ENCODE measurements around the genes SH3YL1 and PXDN.

DNA sequence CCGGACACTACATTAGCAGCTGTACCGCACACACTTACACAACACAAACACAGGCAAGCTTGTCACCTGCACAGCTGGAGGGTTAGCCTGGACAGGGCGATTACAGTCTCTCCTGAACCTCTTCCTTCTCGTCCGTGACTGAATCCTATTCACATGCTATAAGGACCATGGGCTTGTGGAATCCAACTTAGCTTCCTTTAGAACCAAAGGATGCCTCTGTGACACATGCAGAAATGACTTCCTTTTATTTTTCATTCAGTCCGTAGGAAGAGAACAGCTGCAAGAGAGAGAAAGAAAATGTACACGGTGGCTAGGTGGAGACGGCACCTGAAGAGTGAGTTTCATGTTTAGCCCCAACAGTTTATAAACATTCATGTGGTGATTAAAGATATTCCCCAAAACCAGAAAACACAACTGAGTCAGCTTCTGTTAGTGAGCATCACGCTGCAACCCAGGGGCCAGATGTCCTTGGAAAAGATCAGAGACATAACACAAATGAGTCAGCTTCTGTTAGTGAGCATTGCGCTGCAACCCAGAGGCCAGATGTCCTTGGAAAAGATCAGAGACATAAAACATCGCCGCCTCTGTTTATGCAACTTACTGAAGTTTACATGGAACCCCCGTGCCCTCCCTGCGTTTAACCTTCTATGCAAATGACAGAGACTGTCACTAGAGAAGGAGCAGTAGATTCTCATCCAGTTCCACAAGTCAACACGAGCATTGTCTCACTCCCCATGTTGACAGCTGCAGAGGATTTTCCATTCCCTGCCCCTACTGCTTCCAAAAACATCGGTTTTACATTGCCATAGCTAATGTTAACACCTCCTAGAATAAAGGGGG lies 88.1 kb downstream of the SH3YL1 start:
- PRO-cap, result no peak

- PRO-cap, result unidirectional peak, plus-strand start at chr2:263865; bidirectional peak, plus-strand start at chr2:264091, minus-strand start at chr2:264024
Measured at GRCh38 chr2:263523-264308, at the start of gene SH3YL1. Gene SH3YL1, minus strand, starts transcription at chr2:264032.

DNA sequence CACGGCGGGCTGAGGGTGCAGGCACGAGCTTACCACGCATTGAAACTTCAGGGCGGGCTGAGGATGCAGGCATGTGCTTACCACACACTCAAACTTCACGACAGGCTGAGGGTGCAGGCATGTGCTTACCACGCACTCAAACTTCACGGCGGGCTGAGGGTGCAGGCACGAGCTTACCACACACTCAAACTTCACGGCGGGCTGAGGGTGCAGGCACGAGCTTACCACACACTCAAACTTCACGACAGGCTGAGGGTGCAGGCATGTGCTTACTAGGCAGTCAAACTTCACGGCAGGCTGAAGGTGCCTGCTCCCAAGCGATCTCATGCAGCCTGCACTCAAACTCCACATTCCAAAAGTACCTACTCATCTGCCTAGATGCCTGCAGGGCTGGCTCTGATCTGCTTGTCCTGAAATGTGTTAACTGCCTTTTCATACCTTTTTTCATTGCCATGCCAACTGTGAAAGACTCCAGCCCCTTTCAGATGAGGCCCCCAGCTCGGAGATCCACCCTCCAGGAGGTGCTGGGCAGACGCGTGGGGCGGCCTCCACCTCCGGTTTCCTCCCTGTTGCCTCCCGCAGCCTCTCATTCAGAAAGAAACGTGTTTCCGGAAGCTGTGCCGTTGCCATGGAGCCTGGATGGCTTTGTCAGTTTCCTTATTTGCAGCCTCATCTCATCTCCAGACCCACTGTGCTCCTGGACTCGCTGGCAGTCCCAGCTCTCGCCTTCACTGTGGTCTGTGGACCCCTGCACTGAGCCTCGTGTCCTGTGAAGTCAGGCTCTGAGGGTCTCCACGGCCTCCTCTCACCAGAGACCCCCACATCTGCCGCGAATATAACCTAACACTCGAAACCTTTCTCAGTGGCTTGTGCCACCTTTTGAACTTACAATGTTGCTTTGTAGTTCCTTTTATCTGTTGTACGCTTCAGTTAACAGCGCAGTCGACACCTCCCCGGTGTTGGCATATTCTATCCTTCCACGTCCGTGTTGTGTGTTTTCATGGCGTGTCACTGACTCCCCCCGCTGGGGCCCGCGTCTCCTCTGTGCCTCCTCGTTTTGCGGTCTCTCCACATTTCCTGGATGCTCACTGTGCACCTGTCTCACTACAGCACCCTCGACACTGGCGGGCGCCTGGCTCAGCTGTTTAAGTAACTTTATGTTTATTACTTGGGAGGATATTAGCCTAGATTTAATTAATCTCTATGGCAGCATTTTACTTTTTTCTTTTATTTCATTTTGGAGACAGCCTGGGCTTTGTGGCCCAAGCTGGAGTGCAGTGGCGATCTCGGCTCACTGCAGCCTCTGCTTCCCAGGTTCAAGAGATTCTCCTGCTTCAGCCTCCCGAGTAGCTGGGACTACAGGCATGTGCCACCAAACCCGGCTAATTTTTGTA lies 106.1 kb upstream of the ALKAL2 start:
- PRO-cap, result no peak

GRCh38 chr2:692731-693232 lies 15.6 kb upstream of the TMEM18 start:
- PRO-cap, result no peak

GRCh38 chr2:1153688-1154303 lies 203.1 kb downstream of the SNTG2 start:
- PRO-cap, result bidirectional peak, plus-strand start at chr2:1154177, minus-strand start at chr2:1153985

- PRO-cap, result no peak
Measured at GRCh38 chr2:1600299-1600669, 144.0 kb downstream of the PXDN start.

DNA sequence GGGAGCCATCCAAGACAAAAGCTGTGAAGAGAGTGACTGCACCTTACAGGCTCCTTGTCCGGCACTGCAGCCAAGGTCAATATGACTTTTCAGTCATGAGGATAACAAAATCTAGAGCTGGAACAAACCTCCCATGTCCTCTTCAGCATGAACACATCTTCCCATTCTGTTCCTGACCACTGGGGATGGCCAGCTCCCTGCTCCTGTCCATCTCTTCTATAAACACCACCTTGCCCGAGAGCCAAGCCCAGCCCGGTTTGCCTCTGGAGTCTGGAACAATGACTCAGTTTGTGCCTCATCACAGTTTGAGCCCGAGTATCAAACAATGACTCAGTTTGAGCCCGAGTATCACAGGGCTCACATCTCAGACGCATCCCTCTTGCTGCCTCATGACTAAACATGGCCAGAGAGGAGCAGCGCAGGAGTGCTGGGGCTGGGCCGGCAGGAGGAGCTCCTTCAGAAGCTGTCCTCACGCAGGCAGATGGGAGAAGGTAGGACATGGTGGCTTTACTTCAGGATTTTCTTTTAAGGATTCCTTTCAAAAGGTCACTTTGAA lies 68.8 kb downstream of the PXDN start:
- PRO-cap, result no peak

- PRO-cap, result no peak
Measured at GRCh38 chr2:1736944-1737403, 7.3 kb downstream of the PXDN start.

DNA sequence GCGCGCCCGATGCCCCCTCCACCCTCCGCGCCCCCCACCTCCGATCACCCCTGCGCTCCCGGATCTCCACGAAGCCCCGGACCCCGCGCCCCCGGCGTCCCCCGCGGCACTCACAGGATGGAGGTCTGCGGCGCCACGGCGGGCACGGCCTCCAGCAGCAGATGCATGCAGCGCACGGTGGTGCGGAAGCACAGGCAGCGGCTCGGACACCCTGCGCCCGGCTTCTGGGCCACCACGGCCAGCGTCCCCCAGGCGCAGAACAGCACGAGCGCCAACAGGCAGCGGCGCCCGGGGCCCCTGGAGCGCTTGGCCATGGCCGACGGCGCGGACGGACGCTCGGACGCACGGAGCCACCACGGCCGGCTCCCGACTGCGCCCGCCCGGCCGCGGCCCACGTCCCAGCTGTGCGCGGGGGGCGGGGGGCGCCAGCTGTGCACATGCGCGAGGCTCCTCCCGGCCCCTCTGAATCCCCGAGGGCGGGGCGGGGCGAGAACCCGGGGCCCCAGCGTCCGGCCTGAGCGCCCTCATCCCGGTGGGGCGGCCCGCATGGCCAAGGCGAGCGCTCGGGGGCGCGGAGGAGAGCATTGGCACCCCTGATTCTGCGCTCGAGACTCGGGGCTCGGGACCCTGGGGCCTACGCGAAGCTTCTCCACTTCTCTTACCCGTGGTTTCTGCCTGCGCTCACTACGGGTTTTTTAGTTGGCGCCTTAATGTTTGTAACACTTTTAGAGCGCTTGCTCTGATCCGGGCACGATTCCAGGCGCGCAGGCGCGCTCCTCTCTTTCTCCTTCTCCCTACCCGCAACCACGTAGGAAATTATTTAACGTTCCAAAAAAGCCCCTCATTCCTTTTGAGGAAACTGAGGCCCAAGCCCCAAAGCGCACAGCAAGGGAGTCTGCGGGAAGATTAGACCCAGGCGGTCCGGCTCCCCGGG lies at the start of gene PXDN:
PXDN (minus strand) TSS at position 374 of the 934 bp plus-strand sequence.
- PRO-cap, result bidirectional peak, plus-strand start at position 527 of the sequence, minus-strand start at position 372 of the sequence; unidirectional peak, minus-strand start at position 586 of the sequence; unidirectional peak, minus-strand start at position 697 of the sequence

DNA sequence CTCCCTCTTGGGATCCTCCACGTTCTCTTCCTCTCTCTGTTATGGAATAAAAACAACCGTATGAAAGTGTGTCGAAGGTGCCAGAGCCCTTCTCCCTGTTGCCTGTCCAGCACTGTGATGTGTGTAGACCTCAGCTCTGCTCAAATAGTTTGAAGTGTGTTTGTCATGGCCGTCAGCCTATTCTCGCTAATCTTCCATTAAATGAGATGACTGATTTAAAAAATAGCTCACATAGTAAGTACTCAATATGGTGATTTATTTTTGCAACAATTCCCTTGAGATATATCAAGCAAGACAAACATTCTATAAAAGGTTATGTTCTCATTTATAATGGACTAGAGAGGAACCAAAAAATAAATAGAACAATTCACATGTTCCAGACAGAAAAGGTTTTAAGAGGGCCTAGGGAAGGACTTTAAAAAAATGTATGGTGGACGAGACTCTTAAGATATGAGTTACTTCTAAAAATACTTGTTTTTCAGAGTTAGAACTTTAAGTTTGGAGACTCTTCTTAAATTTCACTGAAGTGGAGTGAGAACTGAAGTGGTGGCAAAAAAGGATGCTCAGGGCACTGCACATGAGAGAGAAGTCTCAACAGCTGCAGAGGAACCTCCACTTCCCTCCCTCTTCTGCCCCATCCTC lies 84.2 kb upstream of the PXDN start:
- PRO-cap, result no peak

DNA sequence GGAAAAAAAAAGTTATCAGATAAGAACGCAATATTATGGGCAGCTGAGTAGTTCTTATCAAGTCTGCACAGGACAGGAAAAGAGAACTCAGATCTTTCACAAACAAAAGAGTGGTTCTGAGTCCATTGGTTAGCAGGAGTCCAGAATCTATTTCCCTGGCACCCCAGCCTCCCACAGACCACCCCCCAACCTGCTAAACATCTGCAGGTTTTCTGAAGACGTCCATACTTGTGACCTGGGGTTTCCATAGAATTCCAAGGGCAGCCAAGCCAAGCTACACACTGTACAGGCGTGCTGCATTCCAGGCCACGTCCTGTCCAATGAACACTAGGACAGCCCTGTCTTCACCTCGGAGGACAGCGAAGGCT lies 167.0 kb upstream of the PXDN start:
- PRO-cap, result no peak

GRCh38 chr2:1960065-1960464 lies 215.8 kb upstream of the PXDN start:
- PRO-cap, result unidirectional peak, plus-strand start at chr2:1960352

DNA sequence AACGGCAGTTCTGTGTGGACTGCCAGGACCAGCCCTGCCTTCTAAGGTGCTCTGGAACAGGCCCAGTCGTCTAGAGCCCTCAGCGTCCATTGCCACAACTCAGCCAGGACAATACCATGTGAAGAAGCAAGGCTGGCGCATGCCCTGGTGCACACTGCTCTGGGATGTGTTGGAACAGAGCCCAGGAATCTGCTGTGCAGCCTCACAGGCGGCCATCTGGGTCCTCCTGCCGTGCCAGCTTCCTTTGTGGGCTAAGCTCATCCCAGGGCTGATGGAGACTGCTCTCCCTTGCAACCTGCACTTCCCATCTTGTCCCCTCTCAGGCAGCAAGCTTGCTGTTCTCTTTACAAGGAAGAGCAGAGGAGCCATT lies 246.4 kb upstream of the PXDN start:
- PRO-cap, result no peak

DNA sequence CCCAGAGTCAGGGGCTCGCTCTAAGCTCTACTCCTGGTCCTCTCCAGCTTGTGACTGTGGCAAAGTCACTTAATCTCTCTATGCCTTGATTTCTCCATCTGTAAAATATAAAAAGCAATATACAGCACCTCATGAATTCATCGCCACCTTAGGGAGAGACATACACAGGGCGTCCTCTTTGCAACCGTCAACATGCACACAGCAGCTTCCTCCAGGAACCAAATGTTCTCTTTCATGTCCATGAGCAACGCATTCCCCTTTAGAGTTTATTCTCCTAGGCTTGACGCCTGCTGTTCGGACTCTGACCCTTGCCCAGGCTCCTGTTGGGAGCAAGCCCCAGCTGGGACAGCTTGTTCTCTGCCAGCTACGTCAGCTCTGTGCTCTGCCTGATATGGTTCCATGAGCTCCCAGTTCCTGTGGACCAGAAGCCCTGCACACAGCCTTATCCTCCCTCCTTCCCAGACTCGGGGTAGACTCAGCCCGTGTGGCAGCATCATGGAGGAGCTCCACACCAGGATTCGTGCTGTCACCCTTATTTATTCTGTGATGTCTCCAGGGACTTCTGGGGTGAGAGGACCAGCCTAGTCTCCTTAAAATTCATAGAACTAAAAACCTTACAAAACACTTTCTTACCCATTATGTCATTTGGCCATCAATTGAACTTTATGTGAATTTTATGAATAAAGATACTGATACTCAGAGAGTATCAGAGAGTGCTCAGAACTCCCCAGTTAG lies 253.1 kb upstream of the PXDN start:
- PRO-cap, result no peak

- PRO-cap, result no peak
Measured at GRCh38 chr2:2743305-2743664, 412.2 kb upstream of the MYT1L start.

DNA sequence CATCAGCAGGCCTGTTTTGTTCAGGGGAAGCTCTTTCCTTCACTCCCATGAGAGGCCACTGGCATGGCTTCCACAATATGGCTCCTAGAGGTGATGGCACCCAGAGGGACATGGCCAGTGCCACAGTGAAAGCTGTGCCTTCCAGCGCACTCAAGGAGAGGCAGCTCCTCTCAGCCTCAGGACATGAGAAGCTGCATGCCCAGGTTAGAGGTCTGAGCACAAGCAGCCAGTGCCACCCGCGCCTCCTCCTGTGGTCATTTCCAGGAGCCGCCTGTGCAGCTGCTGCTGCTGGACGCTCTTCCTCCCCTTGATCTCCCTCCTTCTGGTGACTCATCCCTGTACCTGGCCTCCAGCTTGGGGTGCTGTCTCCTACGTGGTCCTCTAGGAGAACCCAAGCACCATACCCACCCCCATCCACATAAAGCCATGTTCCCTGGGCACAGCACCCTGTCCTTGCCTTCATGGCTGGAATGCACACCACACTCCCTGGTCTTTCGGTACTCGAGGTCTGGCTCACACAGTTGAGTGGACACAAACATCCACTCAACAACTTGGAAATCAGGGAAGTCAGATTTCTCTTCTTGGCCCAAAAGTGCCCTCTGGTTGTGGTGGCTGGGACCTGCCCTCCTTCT lies 96.9 kb downstream of the EIPR1 start:
- PRO-cap, result no peak

GRCh38 chr2:3337822-3338297 lies 39.8 kb downstream of the EIPR1 start:
- PRO-cap, result no peak

DNA sequence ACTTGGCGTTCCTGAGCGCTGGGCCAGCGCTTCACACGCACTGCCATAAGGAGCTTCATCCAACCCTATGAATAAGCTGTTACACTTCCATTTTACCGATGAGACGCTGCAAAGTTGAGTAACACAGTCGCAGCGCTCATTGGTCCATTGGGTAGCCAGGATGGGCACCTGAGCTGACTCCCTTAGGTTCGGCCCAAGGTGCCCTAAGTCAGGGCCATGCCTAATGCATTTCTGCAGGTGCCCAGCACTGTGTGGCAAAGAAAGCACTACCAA lies 482 bp upstream of the EIPR1 start:
- PRO-cap, result no peak

GRCh38 chr2:3399812-3400438 lies 20.4 kb downstream of the TRAPPC12 start:
- PRO-cap, result no peak

- PRO-cap, result no peak
Measured at GRCh38 chr2:3455855-3456612, 63.3 kb downstream of the ADI1 start.

Measured in bronchial lymph node (tissue), 1 donor.